RPMI7951 (cell line): Measurements from ENCODE around the gene KRT7.

- RAMPAGE, long total RNA, result no peak
Observed at GRCh38 chr12:51923983-51924518, 16.7 kb downstream of the ACVRL1 start.

DNA sequence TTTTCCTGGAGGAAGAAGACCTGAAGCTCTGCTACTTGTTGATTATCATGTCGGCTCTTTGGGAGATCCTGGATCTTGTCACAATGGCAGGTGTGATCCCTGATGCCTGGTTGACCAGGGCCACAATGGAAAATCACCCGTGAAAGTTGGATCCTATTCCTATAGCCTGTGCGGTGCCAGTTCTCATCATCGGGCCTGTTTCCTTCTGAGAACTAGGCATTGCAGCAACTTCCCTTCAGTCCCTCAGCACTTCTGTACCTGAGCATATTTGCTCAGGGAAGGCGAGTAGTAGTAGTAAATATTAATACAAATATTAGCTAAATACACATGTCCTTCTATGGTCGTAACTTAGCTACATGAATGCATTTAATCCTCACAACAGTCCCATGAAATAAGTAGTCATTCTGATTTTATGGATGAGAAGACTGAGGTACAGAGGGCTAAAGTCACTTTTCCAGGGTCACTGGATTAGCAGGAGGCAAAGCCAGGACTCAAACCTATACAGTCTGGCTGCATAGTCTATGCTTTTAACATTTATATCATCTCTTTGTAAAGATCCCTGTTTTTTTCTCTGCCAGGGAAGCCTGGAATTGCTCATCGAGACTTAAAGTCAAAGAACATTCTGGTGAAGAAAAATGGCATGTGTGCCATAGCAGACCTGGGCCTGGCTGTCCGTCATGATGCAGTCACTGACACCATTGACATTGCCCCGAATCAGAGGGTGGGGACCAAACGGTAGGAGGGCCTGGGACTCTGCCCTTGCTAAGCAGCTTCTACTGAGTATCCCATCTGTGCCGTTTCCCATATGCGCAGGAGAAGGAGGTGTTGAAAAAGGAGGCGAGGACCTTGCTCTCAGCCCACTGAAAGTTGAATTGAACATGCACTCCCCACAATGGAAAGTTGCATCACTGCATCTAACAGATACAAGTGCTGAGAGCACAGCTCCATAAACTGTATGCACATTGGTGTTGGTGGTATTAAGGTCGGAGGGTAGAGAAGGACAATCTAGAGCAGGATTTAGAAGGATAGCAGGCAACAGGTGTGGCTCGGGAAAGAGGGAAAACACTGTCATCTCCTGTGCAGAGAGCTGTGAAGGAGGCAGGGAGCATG, 21.8 kb upstream of the TAMALIN start:
- RAMPAGE, long total RNA, result no peak

DNA sequence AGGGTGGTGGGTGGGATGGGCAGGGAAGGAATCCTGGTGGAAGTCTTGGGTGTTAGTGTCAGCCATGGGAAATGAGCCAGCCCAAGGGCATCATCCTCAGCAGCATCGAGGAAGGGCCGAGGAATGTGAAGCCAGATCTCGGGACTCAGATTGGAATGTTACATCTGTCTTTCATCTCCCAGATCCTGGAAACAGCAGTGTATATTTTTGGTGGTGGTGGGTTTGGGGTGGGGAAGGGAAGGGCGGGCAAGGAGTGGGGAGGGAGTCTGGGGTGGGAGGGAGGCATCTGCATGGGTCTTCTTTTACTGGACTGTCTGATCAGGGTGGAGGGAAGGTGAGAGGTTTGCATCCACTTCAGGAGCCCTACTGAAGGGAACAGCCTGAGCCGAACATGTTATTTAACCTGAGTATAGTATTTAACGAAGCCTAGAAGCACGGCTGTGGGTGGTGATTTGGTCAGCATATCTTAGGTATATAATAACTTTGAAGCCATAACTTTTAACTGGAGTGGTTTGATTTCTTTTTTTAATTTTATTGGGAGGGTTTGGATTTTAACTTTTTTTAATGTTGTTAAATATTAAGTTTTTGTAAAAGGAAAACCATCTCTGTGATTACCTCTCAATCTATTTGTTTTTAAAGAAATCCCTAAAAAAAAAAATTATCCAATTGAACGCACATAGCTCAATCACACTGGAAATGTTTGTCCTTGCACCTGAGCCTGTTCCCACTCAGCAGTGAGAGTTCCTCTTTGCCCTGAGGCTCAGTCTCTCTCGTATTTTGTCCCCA, 11.5 kb upstream of the TAMALIN start:
- RAMPAGE, long total RNA, result no peak

DNA sequence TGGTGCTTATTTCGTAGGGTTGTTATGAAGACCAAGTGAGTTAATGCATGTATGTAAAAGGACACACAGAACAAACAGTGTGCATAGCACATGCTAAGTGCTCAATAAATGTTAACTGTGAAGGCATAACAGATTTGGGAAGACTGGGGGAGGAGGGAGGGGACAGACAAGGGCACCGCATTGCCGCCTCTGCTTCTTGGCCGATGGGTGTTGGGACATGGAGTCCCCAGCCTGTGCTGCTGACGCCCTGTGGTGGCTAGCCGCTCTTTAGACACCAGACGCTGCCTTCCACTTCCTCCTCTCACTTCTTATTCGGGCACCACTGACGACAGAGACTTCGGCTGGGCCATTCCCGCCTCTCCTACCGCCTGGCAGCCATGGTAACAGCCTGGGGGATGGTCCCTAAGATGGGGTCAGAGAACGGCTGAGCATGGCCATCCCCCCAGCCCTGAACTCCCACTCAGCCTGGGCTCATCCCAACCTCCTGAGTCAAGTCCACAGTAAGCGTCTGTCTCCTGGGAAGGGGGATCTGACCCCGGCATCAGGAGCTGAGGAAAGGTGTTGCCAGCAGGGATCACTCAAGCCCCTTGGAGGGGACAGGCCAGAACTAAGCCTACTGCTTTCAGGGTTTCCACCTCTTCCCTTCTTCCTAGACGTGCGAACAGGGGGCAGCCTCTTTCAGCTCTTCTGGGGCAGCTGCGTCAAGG, 907 bp upstream of the TAMALIN start:
- RAMPAGE, long total RNA, result no peak

DNA sequence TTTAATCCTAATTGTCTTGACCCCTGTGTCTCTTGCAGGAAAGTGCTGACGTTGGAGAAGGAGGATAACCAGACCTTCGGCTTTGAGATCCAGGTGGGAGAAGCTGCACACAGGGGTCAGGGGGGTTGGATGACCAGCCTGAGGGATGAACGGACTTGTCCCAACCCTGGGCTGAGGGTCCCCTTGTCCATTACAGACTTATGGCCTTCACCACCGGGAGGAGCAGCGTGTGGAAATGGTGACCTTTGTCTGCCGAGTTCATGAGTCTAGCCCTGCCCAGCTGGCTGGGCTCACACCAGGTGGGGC, 4.0 kb downstream of the TAMALIN start:
- RAMPAGE, long total RNA, result no peak

GRCh38 chr12:52020000-52020548, 13.3 kb downstream of the TAMALIN start:
- RAMPAGE, long total RNA, result no peak

DNA sequence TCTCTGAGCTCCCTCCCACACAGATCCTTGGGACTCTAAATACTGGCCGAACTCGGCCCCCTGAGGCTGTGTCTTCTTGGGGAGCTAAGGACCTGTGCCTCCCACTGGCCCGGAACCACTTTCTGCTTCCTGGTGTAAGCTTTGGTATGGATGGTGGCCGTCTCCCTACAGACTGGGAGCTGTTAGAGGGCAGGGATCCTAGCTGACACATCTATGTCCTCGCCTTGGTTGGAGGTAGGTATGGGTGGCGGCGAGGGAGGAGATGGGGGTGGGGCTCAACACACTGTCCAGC, 15.9 kb downstream of the TAMALIN start:
- RAMPAGE, long total RNA, result no peak

DNA sequence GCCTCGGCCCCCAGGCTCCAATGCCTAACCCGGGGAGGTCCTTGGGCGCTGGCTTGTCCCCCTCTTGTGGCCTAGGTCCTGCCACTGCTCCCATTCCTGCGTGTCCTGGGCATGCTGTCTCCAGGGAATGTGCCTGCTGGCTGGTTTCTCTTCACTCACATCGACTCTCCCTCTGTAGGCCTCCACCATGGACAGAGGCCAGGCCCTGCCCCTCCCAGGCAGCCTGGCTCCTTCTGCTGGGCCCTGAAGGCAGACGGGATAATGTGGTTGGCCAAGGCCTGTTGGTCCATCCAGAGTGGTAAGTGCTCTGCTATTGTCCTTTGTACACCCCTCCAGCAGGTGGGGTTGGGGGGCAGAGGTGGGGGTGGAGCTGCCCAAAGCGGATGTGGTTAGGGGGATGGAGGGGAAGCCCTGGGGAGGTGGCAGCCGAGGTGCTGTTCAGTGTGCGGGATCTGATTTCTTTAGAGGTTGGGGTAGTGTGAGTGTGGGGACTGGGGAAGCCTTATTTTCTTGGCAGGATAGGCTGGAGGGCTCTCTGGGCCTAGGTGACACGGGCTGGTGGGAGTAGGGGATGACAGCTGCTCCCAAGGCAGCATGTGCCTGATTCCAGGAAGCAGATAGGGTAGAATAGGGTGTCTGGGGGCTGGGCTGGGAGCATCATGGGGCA, 9.5 kb upstream of the NR4A1 start:
- RAMPAGE, long total RNA, result no peak

DNA sequence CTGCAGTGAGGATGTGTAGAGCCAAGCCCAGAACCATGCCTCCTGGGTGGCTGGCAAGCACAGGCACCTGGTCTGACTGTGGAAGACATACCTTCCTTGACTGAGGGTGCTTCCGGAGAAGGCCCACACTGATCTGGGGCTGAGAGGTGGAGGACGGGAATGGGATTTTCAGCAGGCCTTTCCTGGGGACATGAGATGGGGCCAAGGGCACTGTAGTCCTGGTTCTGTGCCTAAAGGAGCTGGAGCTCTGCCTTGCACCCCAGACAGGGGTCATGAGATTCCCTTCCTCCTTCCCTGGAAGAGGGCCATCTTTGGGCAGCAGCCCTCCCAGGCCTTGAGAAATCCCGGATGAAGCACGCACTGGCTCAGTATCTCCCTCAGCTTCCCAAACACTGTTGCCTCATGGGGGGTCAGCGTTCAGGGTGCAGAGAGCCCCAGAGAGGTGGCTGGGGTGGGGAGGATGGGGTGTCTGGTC, 8.6 kb upstream of the NR4A1 start:
- RAMPAGE, long total RNA, result no peak

GRCh38 chr12:52045436-52046138, 5.7 kb upstream of the NR4A1 start:
- RAMPAGE, long total RNA, result no peak

- RAMPAGE, long total RNA, result no peak
Observed at GRCh38 chr12:52052438-52052852, 1.2 kb downstream of the NR4A1 start.

DNA sequence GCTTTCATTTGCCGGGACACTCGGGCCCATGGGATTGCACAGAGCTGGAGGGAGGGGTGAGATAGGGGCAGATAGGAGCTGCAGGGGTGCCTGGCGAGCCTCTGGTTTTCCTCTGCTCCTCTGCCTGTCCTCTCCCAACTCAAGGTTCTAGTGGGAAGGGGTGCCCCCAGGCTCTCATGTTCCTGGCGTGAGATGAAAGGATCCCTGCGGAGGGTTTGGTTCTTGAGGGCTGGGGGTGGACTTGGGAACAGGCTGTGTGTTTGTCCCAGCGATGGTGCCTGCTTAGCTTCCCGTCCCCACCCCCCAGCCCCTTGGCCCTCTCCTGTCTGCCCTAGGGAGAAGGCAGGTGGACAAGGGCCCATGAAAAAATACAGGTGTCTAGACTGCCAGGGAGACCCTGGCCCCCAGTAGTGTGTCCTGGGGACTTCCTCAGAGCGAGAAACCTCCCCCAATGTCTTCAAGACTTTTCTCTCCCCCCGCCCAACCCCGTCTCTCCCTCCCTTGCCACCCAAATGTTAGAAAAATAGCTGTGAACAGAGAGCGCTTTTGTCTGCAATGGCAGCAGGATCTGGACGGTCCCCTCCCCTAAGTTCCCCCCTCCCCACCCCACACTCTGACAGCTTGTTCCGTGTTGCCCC, 4.3 kb downstream of the NR4A1 start:
- RAMPAGE, long total RNA, result no peak

- RAMPAGE, long total RNA, result no peak
Observed at GRCh38 chr12:52151481-52152721, 39.9 kb downstream of the KRT80 start.

DNA sequence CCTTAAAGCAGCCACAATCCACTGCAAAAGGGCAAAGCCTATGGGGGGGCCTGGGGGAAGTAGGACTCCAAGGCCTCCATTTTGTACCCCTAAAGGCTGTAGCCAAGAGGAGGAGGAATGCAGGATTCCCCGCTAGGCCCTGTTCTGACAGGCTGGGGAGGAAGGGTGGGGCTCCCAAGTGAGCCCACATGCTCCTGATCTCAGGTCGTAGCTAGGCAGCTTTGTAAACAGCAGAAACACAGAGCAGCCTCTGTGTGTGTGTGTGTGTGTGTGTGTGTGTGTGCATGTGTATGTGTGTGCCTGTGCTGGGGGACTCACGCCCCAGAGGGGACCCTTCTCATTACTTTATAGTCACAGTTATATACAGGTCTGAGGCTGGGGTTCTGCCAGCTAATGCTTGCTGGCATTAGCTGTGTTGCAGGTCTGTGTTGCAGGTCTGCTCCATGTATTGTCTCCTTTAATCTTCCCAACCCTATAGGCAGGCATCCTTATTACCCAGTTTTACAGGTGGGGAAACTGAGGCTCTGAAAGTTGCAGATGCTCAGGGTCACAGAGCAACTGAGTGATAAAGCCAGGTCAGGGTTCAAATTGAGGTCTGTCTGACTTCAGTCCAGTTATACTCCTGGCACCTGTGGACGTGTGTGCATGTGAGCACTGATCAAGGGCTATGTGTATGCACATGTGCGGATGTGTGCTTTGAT, 36.2 kb downstream of the KRT80 start:
- RAMPAGE, long total RNA, result no peak

DNA sequence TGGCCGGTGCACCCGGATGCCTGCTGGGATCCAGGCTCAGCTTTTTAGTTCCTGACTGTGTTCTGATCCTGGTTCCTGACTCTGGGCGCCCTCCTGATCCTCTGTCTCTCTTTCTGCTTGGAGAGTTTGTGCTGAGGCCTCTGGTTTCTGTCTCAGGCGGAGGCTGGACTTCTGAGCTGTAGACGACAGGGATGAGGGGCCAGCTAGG, 16.6 kb downstream of the KRT80 start:
- RAMPAGE, long total RNA, result no peak

DNA sequence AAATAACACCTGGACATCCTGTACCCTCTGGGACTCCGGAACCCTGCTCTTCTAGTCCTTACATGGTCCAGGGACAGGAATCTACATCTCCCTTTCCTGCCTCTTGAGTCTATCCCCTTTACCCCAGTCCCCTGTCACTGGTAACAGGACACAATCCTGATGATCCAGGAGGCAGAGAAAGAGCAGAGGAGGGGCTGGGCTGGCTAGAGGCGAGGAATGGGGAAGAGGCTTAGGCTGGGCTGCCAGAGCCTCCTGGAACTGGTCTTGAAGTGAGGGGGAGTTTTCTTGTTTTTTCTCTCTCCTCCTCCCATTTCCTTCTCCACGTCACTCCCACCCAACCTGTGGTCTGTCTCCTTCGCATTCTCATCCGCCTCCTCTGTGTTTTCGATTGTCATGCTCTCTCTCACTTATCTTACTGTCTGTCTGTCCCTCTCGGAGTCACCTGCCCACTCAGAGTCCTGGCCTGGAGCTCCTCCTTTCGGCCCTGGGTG, 3.2 kb upstream of the KRT80 start:
- RAMPAGE, long total RNA, result no peak

GRCh38 chr12:52215572-52216104, 17.4 kb upstream of the KRT7 start:
- RAMPAGE, long total RNA, result no peak

DNA sequence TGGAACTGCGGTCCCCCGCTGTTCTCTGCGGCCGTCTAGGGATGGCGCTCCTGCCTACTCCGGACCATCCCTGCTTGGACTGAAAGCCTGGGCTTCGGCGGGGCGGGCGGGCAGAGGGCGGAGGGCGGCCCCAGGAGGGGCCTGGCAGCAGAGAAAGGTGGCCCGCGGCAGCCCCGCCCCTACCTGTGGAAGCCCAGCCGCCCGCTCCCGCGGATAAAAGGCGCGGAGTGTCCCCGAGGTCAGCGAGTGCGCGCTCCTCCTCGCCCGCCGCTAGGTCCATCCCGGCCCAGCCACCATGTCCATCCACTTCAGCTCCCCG, at the start of gene KRT7:
Gene KRT7 (plus strand): TSS at position 242 of the 319 bp plus-strand sequence.
- RAMPAGE, long total RNA, result no peak

DNA sequence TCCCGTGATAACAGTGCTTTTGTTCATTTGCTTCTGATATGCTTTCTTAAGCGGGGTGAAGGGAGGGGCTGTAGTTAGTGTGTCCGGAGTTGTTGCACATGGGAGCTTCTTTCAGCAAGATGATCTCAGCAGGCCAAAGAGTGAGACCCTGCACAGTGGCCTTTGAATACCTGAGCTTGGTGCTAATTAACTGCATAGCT, 17.9 kb downstream of the KRT85 start:
- RAMPAGE, long total RNA, result no peak

DNA sequence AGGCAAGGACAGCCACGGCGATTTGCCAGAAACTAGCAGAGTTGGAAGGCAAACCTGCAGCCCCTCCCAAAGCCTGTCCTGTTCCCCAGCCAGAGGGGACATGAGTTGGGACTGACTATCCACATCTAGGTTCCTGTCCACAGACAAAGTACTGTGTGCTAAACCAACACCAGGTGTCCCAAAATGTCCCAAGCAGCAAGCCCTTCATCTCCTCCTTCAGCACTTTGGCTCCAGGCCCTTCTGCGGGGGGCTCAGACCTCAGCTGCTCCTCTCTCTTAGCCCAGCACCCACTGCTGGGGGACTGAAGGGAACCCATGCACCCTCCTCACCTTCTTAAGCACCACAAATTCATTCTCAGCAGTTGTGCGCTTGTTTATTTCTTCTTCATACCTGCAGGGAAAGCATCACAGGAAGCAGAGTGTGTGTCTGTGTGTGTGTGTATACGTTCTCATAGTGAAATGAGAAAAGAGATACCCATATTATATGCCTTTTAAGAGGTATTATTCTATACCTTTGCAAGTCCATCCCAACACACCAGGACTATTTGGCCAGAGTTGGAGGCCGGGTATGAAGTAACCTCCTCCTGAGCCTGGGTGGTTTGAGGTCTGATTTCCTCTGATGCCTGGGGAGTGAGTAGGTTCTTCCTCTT, 3.3 kb downstream of the KRT73 start:
- RAMPAGE, long total RNA, result no peak